B cell (primary cell): Measurements from ENCODE around the gene EIF5.

DNA sequence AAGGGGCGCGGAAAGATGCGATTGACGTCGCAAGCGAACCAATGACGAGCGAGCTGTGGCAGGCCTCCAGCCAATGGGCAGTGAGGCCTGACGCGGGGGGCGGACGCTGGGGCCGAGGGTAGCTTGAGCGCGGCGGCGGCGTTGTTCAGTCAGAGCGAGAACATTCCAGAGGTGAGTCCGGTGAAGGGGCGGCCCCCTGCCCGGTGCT, at the start of gene EIF5:
Gene EIF5, plus strand, starts transcription at position 148 of the 208 bp plus-strand sequence.
- PRO-cap, result bidirectional peak, plus-strand start at position 148 of the sequence, minus-strand start outside the sequence
- CAGE, long polyA plus RNA, result no peak

DNA sequence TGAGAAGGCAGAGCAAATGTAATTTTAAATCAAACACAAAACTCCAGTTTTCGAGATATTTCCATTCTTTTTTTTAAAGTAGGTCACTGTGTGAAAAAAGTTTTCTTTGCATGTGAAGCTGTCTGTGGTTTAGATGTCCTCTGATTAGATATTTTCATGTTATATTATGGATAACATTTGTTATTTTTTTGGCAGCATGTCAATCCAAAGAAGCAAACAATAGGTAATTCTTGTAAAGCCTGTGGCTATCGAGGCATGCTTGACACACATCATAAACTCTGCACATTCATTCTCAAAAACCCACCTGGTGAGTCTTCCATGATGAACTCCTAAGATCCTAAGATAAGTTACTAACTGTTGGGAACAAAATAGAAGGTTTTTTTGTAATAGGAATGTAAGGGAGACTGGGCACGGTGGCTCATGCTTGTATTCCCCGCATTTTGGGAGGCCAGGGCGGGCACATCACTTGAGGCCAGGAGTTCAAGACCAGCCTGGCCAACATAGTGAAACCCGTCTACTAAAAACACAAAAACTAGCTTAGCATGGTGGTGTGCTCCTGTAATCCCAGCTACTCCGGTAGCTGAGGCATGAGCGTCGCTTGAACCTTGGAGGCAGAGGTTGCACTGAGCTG, 3.0 kb downstream of the EIF5 start:
- PRO-cap, result unidirectional peak, plus-strand start at position 533 of the sequence
- CAGE, long polyA plus RNA, result no peak

- PRO-cap, result unidirectional peak, plus-strand start at chr14:103346930
- CAGE, long polyA plus RNA, result no peak
Observed at GRCh38 chr14:103346737-103347415, 12.8 kb downstream of the EIF5 start.

GRCh38 chr14:103356096-103356519, 22.1 kb downstream of the EIF5 start:
- PRO-cap, result no peak
- CAGE, long polyA plus RNA, result no peak

DNA sequence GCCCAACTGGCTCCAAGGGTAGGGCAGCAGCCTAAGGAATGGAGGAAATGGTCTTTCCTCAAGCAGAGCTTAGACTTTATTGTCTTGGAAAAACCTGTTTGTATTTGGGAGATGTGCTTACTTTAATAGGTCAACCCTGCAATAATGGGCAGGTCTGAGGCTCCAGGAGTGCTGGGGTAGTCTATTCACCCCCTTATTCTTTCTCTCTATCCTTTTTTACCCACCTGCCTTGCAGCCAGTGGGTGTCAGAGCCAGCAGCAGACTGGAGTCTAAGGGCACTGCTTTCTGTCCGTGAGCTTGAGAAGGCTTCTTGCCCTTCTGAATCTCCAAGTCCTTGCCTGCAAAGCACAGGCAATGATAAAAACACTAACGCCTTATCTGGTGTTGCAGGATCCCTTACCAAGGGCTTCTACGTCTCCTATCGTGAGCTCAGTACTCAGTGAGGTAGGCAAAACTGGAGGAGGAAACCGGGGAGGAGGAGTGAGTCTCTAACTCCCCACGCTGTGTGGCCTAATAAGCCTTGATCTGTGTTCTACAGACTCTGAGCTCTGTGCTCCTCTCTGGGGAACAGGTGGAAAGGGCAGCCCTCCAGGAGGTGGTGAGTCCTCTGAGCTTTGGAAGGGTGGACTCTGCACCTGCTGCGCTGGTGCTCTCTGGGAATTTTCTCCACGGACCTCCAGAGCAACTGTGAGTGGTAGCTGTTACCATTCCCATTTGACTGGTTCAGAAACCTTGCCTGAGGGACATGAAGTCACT, 7.2 kb upstream of the MARK3 start:
- PRO-cap, result no peak
- CAGE, long polyA plus RNA, result no peak

DNA sequence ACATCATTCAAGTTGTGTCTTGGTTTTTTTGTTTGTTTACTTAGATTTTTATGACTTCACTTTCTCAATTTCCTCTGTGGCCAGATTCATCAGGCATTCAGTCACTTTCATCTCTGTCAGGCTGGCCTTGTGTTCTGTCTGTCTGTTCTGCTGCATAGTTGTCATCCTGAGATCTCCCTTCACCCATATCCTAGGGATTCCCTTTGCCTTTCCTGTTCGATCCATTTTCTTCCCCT, 10.1 kb downstream of the MARK3 start:
- PRO-cap, result no peak
- CAGE, long polyA plus RNA, result no peak

GRCh38 chr14:103480230-103481252, 42.1 kb downstream of the CKB start:
- PRO-cap, result no peak
- CAGE, long polyA plus RNA, result no peak

- PRO-cap, result no peak
- CAGE, long polyA plus RNA, result no peak
Observed at GRCh38 chr14:103484495-103484829, 38.2 kb downstream of the CKB start.

- PRO-cap, result no peak
- CAGE, long polyA plus RNA, result no peak
Observed at GRCh38 chr14:103488716-103489996, 33.5 kb downstream of the CKB start.

DNA sequence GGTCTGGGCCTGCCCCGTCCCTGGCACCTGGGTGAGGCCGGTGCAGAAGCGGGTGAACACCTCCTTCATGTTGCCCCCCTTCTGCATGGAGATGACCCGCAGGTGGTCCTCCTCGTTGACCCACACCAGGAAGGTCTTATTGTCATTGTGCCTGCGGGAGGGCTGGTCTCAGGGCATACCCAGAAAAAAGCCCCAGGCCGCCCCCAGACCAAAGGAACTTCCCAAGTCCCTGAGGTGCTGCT, 2.3 kb downstream of the CKB start:
- PRO-cap, result no peak
- CAGE, long polyA plus RNA, result no peak

DNA sequence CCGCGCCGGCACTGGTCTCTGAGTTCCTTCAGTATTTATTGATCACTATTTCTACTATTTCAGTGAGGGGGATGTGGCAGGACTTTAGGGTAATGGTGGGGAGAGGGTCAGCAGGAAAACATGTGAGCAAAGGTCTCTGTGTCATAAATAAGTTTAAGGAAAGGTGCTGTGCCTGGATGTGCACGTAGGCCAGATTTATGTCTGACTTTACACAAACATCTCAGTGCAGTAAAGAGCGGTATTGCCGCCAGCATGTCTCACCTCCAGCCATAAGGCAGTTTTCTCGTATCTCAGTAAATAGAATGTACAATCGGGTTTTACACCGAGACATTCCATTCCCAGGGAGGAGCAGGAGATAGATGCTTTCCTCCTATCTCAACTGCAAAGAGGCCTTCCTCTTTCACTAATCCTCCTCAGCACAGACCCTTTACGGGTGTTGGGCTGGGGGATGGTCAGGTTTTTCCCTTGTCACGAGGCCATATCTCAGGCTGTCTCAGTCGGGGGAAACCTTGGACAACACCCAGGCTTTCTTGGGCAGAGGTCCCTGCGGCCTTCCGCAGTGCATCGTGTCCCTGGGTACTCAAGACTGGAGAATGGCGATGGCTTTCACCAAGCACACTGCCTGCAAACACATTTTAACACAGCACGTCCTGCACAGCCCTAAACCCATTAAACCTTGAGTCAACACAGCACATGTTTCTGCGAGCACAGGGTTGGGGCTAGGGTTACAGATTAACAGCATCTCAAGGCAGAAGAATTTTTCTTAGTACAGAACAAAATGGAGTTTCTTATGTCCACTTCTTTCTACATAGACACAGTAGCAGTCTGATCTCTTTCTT, 2.6 kb upstream of the CKB start:
- PRO-cap, result no peak
- CAGE, long polyA plus RNA, result no peak

DNA sequence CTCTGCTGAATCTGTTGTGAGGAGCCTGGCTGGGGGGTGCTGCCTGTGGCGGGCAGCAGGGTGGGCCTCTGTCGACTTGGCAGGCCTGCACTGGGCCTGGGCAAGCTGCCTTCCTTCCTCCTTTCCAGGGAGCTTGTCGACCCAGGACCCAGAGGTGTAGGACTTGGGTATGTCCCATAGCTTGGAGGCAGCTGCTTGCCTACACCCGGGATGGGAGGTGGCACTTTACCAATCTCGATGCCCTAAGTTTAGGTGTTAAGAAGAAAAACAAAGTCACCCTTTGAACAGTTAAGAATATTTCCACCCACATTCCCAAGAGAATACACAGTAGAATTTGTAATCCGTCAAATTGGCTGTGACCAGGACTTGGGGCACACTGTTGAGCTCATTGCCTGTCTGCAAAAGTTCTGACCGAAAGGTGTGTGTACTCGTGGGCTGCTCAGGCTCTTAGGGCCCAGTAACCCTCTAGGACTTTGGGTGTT, 26.5 kb downstream of the ZFYVE21 start:
- PRO-cap, result no peak
- CAGE, long polyA plus RNA, result no peak

DNA sequence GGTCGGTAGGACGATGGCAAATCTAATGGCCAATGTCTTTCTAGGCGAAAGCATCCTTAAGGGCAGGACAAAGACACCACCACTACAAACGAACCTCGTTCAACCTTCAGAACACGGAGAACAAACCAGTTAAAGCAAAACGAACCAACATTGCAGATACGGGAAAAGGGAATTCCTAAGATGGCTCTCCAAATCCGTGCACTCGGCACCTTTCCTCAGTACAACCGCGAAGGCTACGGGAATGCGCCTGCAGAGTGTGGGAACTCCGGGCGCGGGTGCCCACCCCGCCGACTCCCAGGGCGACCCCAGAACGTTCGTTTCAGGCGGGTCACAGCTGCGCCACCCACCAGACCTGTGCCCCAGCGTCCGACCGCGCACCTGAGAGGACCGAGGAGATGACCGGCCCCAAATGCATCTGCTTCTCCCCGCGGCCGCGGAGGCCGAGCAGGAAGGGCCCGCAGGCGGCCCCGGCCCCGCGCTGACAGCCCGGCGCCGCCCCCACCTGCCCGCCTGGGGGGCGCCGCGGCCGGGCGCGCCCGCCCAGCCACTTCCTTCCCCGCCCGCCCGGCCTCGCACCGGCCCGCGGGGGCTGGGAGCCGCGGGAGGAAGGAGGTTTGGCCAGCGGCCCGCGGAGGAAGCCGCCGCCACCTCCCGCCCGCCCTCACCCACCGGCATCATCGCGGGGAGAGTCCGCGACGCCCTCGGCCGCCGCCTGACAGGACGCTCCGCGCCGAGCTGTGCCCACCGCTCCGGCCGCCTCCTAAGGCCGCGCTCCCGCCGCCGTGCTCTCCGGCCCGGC, 546 bp downstream of the PPP1R13B start:
- PRO-cap, result no peak
- CAGE, long polyA plus RNA, result no peak

- PRO-cap, result no peak
- CAGE, long polyA plus RNA, result no peak
Observed at GRCh38 chr14:103862297-103862647, 14.9 kb upstream of the PPP1R13B start.

GRCh38 chr14:103891136-103892111, 29.9 kb downstream of the ATP5MJ start:
- PRO-cap, result no peak
- CAGE, long polyA plus RNA, result no peak

DNA sequence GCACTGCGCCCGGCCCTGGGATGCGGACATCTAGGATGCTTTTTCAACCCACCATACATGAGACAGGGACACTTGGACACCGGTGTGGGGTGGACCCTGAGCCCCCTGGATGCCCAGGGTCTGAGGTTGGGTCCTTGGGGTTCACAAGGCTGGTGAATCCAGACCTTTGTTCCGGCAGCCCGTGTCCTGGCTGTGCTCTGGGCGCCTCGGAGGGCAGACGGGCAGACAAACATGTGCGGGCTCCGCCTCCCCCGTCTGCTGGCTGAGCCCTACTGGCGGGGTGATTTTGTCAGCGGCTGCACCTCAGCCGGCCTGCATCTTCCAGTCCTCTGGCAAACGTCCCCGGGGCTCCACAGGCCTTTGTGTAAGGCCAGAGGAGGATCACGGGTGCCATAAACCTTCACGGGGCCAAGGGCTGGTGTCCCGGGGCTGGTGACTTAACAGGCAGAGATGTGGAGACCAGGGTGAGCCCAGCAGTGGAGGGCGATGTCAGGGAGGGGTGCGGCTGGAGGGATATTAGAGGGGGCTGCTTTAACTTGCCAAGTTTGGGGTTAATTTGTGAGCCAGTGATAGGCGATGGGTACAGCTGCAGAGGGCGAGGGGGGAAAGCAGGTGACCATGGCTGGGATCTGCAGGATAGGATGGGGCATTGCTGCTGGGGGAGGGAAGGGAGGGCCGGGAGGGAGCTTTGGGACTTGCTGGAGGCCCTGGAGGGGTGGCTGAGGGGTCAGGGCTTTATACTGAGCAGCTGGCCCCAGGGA, 5.8 kb downstream of the ASPG start:
- PRO-cap, result no peak
- CAGE, long polyA plus RNA, result no peak

GRCh38 chr14:104587617-104588020, 8.1 kb downstream of the C14orf180 start:
- PRO-cap, result no peak
- CAGE, long polyA plus RNA, result no peak

- PRO-cap, result no peak
- CAGE, long polyA plus RNA, result no peak
Observed at GRCh38 chr14:104724830-104725968, 1.2 kb downstream of the ADSS1 start.

DNA sequence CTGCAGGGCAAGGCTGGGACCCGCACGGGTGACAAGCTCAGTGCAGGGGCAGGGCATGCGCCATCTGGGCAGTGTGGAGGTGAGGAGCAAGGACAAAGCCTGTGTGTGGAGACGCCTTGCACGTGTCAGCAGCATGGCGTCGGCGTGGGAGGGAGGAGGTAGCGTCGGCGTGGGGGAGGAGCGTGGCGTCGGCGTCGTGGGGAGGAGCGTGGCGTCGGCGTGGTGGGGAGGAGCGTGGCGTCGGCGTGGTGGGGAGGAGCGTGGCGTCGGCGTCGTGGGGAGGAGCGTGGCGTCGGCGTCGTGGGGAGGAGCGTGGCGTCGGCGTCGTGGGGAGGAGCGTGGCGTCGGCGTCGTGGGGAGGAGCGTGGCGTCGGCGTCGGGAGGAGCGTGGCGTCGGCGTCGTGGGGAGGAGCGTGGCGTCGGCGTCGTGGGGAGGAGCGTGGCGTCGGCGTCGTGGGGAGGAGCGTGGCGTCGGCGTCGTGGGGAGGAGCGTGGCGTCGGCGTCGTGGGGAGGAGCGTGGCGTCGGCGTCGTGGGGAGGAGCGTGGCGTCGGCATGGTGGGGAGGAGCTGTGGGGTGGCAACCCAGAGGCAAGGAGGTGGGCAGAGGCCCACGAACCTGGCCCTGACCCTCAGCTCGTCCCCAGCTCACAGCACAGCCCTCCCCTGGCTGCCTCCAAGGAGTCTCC, 5.5 kb downstream of the ADSS1 start:
- PRO-cap, result no peak
- CAGE, long polyA plus RNA, result no peak

GRCh38 chr14:104734295-104734581, 10.2 kb downstream of the ADSS1 start:
- PRO-cap, result no peak
- CAGE, long polyA plus RNA, result no peak